ENCODE results near the gene AK3.

GRCh38 chr9:277674-278229 is 63.1 kb downstream of the DOCK8 start:
- PRO-cap: no peak

DNA sequence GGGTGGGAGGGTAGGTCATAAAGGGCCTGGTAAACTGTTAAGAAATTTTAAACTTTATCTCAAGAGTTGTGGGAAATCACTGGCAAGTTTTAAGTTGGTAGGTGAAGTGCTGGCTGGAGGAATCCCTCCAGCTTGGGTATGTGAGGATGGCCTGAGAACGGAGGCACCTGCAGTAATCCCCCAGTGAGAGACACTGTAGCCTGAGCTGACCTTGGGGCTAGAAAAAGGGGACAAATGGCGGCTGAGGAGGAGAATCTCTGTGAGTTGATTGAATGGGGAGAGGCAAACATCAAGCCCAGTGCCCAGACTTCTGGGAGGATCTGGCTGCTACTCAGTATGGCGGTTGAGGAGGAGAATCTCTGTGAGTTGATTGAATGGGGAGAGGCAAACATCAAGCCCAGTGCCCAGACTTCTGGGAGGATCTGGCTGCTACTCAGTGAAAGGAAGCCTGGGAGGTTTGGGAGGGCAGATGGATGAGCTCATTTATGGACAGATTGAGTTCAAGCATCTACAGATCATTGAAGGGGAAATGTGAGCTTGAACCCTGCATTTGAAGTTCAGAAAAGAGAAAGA is 40.4 kb downstream of the KANK1 start:
- PRO-cap: no peak

GRCh38 chr9:573945-574374 is 69.5 kb downstream of the KANK1 start:
- PRO-cap: no peak

- PRO-cap: no peak
Measured at GRCh38 chr9:684994-686092, 156.2 kb upstream of the DMRT1 start.

DNA sequence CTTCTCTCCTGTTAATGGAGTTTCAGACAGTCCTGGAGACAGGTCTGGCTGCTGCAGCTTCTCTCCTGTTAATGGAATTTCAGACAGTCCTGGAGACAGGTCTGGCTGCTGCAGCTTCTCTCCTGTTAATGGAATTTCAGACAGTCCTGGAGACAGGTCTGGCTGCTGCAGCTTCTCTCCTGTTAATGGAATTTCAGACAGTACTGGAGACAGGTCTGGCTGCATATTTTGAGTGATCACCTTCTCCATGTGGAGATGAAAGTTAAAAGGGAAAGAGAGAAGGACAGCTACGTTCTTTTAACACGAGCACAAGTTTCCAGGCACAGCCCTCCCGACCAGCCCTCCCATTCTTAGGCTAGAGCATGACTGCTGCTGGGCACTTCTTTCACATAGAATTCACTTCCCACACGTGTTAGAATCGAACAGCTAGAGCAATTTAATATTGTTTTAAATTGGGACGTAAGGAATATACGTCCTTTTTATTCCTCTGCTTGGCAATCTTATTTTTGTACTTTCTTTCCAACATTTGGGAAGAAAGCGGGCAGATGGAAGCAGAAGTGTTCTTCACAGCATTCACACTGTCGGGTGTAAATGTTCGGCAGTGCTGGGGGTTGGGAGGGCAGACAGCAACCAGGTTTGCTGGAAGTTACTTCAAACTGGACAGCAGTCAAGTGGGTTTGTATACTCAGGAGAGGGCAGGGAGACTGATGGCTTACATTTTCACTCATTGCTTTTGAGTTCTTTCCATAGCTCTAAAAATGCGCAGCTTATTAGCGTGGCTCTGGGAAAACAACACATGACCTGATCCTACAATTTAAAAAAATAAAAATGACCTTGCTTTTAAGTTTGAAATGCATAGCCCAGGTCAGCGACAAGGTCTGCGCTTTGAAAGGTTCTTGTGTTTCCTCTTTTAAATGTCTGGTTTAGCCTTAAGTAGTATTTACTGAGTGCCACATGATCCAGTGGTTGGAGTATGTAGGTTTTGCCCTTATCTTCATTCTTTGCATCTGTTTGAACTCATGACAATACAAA is 133.1 kb upstream of the DMRT1 start:
- PRO-cap: unidirectional peak, minus-strand start at position 589 of the sequence

- PRO-cap: no peak
Measured at GRCh38 chr9:734733-735303, 106.7 kb upstream of the DMRT1 start.

DNA sequence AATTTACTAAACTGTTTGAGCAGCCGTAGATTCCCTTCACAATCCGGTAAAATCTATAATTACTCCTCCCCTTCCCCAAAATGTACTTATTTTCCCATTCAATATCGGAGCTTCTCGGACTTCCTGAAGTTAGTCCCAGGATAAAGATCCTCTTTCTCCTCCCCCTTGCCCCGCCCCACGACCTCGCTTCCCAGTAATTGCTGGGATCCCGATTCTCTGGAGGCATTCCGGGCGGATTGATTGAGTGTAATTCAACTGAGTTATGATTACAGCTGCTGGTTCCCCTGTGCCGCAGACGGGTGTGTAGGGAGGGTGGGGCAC is 2.7 kb upstream of the DMRT2 start:
- PRO-cap: no peak

GRCh38 chr9:2271387-2271863 is 256.3 kb downstream of the SMARCA2 start:
- PRO-cap: unidirectional peak, minus-strand start at chr9:2271591

- PRO-cap: bidirectional peak, plus-strand start at chr9:2292624, minus-strand start at chr9:2292425
Measured at GRCh38 chr9:2291973-2293111, 277.2 kb downstream of the SMARCA2 start.

DNA sequence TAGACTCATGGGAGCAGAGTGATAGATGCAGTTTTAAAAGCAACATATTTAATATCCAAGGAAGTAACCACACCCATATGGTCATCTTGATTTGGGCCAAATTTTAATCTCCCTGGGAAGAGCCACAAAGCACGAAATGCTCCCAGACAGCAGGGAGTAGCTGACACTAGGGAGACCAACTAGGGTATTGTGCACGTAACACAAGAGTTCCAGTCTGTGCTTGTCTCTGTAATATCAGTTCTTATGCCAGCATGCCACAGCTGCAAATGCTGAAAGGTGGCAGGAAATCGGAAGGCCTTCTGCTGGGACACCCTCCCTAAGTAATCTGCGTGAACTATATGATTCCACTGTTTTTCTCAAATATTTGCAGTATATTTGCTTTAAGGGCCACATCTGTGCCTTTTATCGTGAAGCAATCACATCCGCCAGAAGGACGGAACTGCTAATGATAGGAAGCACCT is 12.5 kb downstream of the VLDLR start:
- PRO-cap: no peak

DNA sequence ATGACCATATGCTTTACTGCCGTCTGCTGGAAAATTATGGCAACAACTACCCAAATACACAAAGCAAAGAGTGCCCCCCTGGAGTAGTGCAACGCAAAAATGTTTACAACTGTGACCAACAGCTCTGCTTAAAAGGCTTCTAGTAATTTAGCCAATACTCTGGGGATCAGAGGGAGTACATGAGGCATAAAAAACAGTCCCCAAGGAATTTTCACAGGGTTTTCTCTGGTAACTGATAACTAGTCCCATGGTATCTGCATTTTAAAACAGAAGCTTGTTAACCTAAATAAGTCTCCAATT is 10.9 kb downstream of the KCNV2 start:
- PRO-cap: no peak

- PRO-cap: no peak
Measured at GRCh38 chr9:2816206-2817282, 27.4 kb downstream of the PUM3 start.

DNA sequence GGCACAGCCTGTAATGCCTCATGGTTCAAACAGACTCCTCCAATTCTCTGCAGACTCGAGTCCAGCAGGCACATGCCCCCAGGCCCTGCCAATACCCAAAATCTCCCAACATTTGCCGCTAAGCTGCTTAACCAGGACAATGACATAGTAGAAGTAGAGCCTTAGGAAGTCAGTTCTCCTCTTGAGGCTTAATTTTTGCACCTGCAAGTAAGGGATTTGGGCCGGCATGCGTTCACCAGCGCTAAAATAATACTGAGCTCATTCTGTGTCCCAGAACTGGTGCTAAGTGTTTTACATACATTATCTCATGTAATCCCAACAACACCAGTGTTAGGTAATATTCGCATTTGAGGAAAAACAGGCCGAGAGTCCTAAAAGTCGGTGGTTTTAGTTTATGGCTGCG is 1.4 kb upstream of the RFX3 start:
- PRO-cap: bidirectional peak, plus-strand start at position 42 of the sequence, minus-strand start outside the sequence

- PRO-cap: no peak
Measured at GRCh38 chr9:4066367-4066702, 233.5 kb downstream of the GLIS3 start.

- PRO-cap: no peak
Measured at GRCh38 chr9:4235782-4236562, 63.9 kb downstream of the GLIS3 start.

- PRO-cap: unidirectional peak, plus-strand start at chr9:4297226
Measured at GRCh38 chr9:4297045-4297365, 2.9 kb downstream of the GLIS3 start.

GRCh38 chr9:4596059-4596534 is 66.0 kb upstream of the PLPP6 start:
- PRO-cap: no peak

GRCh38 chr9:4615132-4615715 is 46.9 kb upstream of the PLPP6 start:
- PRO-cap: no peak

- PRO-cap: bidirectional peak, plus-strand start at chr9:4740750, minus-strand start at chr9:4740628; bidirectional peak, plus-strand start at chr9:4741355, minus-strand start at chr9:4741227
Measured at GRCh38 chr9:4740386-4741510, at the start of gene AK3. Gene AK3, minus strand, starts transcription at chr9:4741202.

DNA sequence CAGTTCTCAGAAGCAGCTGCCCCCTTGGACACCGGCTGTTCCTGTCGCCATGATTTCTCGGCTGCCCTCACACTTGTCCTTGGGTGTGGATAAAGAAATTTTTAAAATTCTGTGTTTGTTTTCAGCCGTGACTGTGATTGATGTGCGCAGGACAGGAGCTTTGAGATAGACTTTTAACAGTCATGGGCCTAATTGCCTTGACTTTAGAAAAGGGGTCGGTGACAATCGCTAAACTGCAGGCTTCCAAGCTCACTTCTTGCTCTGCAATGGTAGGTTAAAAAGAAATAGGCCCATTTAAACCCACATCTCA is 882 bp downstream of the RCL1 start:
- PRO-cap: no peak